ENCODE measurements around a stretch of chr16.

GRCh38 chr16:81469302-81470624 lies 25.2 kb downstream of the CMIP start:
- PRO-cap, result no peak

- PRO-cap, result no peak
Measured at GRCh38 chr16:81520225-81520592, 75.6 kb downstream of the CMIP start.

DNA sequence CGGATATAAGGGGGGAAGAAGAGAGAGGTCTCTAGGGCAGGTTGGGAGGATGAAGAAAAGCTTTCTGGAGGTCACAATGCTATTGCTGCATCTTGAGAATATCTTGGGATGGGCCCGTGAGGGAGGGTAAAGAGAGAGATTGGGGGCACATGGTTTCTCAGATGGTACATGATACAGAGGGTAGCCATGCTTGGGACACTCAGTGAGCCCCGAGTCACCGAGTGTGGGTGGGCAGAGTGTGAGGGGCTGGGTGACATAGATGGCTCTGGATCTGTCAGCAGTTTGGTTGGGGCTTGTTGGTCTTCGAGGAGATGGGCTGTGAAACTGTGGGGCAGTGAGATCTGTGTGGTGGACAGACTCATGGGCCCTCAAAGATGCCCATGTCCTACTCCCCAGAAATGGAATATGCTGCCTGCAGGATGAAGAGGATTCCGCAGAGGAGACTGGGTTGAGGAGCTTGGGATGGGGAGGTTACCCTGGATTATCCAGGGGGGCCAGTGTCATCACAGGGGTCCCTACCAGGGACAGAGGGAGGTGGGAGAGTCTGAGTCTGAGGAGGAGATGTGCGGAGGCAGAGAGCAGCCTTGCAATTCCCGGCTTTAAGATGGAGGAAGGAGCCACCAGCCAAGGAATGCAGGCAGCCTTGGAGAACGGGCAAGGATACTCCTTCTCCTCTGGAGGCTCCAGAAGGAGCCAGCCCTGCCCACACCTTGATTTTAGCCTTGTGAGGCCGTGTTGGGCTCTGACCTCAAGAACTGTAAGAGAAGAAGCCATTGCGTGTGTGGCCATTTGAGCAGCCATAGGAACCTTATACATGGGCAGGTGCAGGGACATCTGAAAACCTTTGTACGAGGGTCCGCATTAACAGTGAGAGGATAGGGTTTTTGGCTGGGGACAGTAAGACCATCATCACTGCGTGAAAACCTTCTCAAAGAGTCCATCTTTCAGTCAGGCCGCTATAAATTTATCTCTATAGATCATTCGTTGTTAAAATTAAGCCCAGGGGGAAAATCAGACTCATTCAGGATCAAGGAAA lies 84.9 kb downstream of the CMIP start:
- PRO-cap, result no peak

DNA sequence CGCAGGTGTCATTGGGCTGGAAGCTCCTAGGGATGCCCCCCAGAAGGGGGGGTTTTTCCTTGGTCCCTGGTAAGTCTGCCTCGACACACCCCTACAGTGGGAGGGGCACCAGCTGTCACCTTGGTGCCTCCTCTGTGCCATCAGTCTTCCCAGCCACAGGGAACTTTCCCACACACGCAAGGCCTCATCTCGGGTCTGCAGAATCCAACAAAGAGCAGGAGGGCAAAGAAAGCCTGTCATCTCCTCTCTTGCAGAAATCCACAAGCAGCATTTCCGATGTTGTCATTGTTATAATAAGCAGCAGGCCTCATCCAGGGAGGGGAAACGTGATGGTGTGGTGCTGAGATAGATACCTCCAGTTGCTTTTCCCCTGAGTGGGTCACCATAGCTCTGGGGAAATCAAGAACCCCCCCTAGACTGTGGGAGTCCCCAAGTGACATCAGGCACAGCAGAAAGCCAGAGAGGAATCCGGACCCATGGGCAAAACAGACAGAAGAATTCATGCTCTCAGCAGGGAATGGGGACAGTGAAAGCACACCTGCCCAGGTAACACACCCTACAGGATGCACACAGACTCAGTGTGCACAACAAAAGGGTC lies 110.4 kb downstream of the CMIP start:
- PRO-cap, result no peak

GRCh38 chr16:81601743-81602348 lies 157.2 kb downstream of the CMIP start:
- PRO-cap, result no peak

- PRO-cap, result no peak
Measured at GRCh38 chr16:81604851-81605537, 160.4 kb downstream of the CMIP start.

GRCh38 chr16:81606620-81607133 lies 162.1 kb downstream of the CMIP start:
- PRO-cap, result no peak

DNA sequence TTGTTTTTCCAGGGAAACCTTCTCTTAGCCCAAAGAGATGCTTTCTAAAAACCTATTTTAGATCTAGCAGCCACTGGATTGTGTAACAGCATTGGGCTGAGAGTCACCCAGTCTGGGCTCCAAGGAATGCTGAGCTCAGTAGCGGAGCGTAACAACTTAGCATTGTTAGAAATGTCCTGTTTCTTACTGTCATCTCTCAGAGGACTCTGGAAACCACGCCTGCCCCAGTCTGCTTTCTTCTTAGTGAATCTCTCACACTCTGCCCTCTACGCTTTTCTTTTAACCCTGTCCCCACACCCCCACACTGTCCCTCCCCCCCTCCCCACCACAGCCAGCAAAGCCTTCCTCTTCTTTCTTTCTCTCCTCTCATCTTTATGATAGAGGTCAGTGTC lies 164.3 kb downstream of the CMIP start:
- PRO-cap, result no peak

DNA sequence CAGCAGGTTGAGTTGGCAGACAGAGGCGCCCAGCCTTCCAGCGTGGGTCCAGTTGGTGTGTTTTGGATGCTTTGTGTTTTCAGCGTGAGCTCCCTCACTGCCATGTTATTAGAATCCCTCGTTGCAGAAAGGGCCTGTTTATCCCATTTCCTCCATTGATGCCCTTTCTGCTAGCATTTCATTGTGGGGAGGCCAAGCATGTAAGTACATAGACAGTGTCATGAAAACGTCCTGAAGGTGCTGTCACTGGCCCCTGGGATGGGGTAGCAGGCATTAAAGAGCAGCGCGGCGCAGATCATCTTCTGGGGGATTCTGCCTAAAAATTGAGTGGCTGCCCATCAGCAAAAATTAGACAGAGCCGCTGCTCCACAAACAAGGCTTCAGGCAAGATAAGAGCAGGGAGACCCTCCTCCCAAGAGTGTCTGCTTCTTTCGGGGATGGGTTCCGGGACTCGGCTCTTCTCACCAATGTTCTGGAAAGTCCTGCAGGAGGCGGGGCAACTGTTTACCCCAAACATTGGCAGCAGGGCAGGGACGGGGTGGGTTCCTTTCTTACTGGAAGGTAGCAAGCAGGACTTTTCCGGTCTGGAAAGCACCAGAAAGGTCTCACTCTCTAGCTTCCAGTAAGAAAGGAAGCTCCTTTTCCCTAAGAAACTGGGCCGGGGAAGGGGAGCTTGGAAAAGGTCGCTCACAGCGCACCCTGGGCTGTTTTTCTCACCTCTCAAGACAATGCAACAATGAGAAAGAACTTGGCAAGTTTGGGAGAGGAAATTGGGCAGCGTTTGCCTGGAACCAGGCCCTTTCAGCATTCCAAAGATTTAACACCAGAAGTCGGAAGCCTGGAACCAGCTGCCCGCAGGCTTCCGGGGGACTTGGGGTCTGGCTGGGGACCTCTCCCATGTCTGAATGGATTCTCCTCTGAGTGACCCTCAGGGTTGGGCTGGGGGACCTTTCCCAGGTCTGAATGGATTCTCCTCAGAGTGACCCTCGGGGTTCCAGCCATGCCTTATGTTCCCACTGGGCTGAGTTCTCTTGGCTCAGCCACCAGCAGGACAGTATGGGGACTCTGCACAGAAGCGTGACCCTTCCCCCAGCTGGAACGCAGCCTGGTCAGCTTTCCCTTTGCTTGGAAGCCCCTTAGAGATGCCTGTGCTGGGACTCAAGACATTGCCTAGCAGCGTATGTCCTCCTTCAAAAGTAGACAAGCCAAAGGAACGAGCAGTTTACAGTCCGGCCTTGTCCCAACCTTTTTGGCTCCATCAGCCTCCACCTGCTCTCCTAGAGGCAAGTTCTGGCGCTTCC lies 166.7 kb upstream of the PLCG2 start:
- PRO-cap, result no peak

- PRO-cap, result no peak
Measured at GRCh38 chr16:81703551-81704129, 75.5 kb upstream of the PLCG2 start.

DNA sequence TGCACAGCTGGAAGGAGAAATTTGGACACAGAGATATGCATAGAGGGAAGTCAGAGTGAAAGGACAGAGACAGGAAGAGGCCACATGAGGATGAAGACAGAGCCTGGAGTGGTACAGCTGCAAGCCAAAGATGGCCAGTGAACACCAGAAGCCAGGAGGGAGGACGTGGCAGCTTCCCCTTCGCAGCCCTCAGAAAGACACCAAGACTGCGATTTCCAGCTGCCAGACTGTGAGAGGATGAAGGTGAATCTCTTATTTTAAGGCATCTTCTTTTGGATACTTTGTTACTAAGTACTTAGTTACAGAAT lies 60.5 kb upstream of the PLCG2 start:
- PRO-cap, result no peak

- PRO-cap, result no peak
Measured at GRCh38 chr16:81785569-81786914, 7.0 kb downstream of the PLCG2 start.

GRCh38 chr16:81798099-81799402 lies 19.5 kb downstream of the PLCG2 start:
- PRO-cap, result no peak

- PRO-cap, result no peak
Measured at GRCh38 chr16:81996680-81997618, 14.3 kb downstream of the SDR42E1 start.

GRCh38 chr16:82027335-82028043 lies 7.6 kb upstream of the HSD17B2 start:
- PRO-cap, result unidirectional peak, minus-strand start at chr16:82027741

DNA sequence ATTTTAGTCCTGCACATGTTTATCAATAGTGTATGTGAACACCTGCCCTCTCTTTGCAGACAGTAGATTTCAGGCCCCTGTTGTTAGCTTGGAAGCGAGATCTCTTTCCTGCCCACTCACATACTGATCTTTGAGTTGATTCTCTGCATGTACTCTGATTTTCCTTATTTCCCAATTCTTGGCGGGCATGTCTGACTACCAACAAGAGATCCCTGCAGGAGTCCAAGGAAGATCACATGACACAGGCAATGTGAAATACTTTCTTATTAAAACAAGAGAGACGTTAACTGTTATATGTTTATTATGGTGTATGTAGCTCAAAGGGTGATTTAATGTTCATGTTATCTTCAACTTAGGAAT lies 31.9 kb downstream of the HSD17B2 start:
- PRO-cap, result no peak

- PRO-cap, result unidirectional peak, minus-strand start at chr16:83088465
Measured at GRCh38 chr16:83088361-83088641, 461.5 kb downstream of the CDH13 start.

GRCh38 chr16:83954111-83954512 lies 1.1 kb downstream of the OSGIN1 start:
- PRO-cap, result bidirectional peak, plus-strand start at chr16:83954255, minus-strand start at chr16:83954165

- PRO-cap, result no peak
Measured at GRCh38 chr16:84082005-84082602, 34.6 kb downstream of the MBTPS1 start.

DNA sequence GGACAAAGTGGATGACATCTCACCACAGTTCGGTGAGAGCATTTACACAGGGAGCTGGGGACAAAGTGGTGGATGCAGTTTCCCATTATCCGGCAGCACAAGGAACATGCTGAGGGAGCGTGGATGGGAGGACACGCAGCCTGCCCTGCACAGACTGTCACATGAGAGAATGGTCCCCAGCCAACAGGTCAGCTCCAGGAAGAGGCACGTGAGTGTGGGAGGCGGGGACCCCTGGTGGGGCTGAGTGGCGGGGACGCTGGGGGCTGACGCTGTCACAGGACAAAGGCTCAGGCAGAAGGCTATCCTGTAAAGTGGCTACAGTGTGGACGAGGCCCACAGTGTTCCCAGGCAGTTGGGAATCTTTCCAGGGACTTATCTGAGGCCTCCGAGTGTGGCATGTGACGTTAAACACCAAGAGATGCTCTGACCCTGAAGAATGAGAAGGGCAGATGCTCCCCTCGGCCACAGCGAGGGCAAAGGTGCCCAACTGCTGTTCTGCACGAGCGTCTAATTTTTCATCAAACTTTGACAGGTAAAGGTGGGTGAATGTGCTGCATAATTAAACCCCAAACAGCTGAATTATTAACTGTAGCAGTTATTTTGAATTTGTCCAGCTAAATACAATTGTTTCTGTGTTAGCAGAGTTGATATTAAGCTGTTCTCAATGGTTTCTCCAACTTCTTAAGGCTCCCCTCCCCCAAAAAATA lies 30.3 kb downstream of the MBTPS1 start:
- PRO-cap, result no peak

Data from jejunum (tissue), 1 donor.